Iris pigment epithelial cell (primary cell): ENCODE measurements around a stretch of chr3.

GRCh38 chr3:194487321-194487720, 519 bp upstream of the ATP13A3 start:
- RRBS, result 3% methylated on average over 5 of the region's 28 CpGs

GRCh38 chr3:194494032-194494634, 7.3 kb upstream of the ATP13A3 start:
- RRBS, result no CpG with 5 or more reads among the region's 5 CpGs

DNA sequence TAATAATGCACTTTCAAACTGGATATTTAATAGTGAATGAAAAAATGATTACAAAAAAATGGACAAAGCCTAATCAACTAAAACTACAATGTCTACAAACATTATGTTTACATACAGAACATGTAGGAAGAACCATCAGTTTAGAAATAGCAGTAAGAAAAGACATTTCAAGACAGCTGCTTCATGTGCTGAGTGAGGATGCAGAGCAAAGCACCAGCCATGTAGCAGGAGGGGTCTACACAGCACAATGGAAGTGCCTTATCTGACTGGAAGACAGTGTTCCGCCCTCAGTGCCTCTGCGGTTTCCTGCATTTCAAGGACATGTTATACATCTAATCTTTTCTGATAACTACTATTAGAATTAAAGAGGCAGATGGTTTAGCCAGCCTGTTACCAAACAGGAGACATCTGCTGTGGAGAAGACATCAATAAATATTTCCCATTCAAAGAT, 10.7 kb downstream of the LSG1 start:
- RRBS, result no CpG with 5 or more reads among the region's 2 CpGs

GRCh38 chr3:194740822-194741728, 55.4 kb downstream of the FAM43A start:
- RRBS, result 0% methylated on average over 1 of the region's 21 CpGs

- RRBS, result no CpG with 5 or more reads among the region's 13 CpGs
Measured at GRCh38 chr3:195133435-195134011, 137.4 kb downstream of the XXYLT1 start.

- RRBS, result no CpG with 5 or more reads among the region's 8 CpGs
Measured at GRCh38 chr3:195173698-195174142, 97.2 kb downstream of the XXYLT1 start.

- RRBS, result no CpG with 5 or more reads among the region's 5 CpGs
Measured at GRCh38 chr3:195204733-195205150, 66.2 kb downstream of the XXYLT1 start.

GRCh38 chr3:195209451-195210671, 61.1 kb downstream of the XXYLT1 start:
- RRBS, result 48% methylated on average over 7 of the region's 37 CpGs

DNA sequence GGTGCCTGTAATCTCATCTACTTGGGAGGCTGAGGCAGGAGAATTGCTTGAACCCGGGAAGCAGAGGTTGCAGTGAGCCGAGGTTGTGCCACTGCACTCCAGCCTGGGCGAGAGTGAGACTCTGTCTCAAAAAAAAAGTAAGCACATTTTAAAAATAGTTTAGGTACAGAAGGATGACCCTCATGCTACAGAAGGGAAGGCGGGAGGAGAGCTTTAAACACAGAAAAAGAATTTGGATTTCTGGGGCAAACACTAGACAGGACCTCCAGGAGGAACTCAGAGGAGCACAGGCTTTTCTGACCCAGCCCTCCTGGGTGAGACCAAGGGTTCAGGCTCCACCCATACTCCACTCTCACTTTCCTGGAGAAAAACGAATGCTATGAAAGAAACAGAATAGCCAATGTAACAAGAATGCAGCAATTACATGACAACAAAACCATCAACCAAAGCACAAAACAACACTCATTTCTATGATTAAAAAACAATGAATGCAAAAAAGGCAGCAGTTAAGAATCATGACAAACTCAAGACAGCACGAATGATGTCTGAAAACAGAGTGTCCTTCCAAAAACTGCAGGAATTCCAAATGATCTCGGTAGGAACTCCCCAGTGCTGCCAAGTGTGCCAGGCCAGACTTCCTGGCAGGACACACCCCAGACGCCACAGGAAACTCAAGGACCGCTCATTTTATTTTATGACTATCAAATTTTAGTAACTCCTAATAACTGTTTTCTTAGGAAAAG, 47.7 kb downstream of the XXYLT1 start:
- RRBS, result no CpG with 5 or more reads among the region's 9 CpGs

DNA sequence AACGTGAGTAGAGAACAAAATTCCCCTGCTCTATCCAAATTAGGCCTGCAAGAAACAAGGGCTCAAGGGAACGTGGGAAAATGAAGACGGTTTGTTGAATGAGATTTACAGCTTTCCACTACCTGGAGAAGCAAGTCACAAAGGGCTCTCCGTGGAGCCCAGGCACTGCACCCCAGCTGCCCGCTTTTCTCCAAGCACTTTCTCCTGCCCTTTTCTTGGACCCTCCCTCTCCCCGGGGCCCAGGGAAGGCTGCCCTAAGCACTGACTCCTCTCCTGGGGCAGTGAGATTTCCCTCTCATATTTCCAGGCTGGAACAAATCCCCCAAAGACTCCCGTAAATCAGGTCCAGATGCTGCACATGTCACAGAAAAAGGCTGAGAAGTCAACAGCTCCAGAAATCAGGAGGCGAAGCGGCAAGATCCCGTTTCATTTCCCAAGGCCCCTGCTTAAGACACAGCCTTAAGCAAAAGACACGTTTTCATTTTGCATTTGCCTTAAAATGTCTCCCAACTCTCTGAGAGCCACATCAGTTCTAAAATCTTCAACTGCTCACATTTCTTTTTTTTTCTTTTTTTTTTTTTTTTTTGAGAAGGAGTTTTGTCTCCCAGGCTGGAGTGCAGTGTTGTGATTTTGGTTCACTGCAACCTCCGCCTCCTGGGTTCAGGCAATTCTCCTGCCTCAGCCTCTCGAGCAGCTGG, 17.9 kb downstream of the XXYLT1 start:
- RRBS, result no CpG with 5 or more reads among the region's 13 CpGs

DNA sequence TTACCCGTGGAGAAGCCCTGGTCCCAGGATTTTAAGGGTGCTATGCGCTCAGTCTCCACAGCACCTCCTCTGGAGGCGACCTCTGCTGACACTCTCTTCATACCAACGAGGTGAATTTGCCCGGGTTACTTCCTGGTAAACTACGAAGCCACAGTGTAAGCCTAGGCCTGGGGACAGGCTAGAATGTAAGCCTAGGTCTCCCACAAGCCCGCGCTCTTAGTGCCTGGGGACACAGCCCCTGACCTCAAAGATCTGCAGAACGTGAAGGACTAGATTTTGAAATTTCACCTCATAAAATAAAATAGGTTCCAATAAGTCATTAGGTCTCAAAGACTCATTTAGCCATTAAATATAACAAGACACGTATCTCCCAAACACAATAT, 686 bp downstream of the APOD start:
- RRBS, result no CpG with 5 or more reads among the region's 10 CpGs

DNA sequence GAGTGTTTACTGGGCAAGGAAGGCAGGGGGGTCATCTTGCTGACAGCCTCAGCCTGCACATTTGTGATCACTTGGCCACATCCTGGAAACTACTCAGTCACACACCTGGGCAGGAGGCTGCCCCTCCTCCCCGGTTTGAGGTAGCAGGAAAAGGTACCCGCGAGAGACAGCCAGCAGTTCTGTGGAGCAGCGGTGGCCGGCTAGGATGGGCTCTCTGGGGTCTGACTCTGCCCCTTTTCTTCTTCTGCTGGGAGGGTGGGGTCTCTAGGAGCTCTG, 30.9 kb upstream of the APOD start:
- RRBS, result 67% methylated on average over 3 of the region's 5 CpGs

- RRBS, result no CpG with 5 or more reads among the region's 10 CpGs
Measured at GRCh38 chr3:195635914-195636270, 52.2 kb upstream of the APOD start.

- RRBS, result no CpG with 5 or more reads among the region's 17 CpGs
Measured at GRCh38 chr3:195644708-195645743, 61.3 kb upstream of the APOD start.

DNA sequence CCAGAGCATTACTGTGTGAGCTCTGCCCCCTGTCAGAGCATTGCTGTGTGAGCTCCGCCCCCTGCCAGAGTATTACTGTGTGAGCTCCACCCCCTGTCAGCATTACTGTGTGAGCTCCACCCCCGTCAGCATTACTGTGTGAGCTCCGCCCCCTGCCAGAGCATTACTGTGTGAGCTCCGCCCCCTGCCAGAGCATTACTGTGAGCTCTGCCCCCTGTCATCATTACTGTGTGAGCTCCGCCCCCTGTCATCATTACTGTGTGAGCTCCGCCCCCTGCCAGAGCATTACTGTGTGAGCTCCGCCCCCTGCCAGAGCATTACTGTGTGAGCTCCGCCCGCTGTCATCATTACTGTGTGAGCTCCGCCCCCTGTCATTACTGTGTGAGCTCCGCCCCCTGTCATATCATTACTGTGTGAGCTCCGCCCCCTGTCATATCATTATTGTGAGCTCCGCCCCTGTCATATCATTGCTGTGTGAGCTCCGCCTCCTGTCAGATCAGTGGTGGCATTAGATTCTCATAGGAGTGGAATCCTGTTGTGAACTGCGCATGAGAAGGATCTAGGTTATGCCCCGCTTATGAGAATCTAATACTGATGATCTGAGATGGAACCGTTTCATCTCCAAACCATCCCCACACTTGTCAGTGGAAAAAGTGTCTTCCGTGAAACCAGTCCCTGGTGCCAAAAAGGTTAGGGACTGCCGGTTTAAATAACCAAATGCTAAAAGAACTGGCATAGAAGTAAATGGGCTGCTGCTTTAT, 33.4 kb upstream of the MUC20 start:
- RRBS, result no CpG with 5 or more reads among the region's 19 CpGs

- RRBS, result no CpG with 5 or more reads among the region's 3 CpGs
Measured at GRCh38 chr3:195688923-195689145, 31.9 kb upstream of the MUC20 start.

DNA sequence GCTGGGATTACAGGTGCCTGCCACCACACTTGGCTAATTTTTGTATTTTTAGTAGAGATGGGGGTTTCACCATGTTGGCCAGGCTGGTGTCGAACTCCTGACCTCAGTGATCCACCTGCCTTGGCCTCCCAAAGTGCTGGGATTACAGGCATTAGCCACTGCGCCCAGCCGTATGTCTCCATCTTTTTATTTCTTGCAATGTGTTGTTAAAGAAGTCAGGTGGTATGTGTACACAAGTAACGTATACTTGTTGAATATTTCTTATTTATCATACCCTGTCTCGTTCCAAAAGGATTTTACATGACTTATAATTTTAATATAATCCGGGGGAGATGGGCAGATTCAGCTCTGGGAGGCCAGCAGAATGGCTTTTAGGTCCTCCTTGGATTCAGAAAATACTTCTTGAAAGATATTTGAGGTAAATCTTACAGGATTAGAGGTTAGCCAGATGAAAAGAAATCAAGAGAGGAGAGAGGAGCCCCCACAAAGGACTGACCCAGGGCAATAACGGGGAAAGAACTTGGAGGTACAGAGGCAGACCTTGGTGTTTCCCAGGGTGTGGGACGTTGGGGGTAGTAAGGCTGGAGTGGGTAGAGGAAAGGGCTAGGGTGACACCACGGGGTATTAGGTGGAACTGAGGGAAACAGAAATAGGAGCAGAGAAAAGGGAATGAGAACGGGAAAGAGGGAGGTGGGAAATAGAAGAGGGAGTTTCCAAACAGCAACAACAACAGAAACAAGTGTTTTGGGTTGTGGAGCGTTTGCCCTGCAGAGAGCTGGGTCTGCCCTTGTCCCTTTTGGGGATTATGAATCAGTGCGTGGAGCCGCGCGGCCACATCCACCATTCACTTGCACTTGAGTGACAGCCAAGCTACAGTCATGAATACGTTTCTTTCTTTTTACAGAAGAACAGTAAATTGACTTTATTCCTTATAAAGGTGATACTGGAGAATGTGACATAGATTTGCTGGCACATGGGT, 27.0 kb upstream of the MUC20 start:
- RRBS, result no CpG with 5 or more reads among the region's 16 CpGs

DNA sequence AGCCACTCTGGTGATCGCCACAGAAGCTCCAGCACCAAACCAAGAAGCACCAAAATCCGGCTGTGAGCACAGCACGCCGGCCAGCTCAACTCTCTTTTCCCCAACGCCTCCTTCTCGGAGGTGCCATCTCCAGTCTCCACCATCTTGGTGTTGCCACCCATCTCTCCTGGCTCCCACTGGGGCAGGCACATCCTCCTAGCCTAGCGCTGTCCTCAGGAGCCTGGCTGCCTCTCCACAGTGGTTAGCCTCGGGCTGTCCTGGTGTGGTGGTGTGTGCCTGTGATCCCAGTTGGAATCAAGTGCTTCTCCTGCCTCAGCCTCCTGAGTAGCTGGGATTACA, 6.5 kb downstream of the MUC4 start:
- RRBS, result 87% methylated on average over 1 of the region's 8 CpGs

DNA sequence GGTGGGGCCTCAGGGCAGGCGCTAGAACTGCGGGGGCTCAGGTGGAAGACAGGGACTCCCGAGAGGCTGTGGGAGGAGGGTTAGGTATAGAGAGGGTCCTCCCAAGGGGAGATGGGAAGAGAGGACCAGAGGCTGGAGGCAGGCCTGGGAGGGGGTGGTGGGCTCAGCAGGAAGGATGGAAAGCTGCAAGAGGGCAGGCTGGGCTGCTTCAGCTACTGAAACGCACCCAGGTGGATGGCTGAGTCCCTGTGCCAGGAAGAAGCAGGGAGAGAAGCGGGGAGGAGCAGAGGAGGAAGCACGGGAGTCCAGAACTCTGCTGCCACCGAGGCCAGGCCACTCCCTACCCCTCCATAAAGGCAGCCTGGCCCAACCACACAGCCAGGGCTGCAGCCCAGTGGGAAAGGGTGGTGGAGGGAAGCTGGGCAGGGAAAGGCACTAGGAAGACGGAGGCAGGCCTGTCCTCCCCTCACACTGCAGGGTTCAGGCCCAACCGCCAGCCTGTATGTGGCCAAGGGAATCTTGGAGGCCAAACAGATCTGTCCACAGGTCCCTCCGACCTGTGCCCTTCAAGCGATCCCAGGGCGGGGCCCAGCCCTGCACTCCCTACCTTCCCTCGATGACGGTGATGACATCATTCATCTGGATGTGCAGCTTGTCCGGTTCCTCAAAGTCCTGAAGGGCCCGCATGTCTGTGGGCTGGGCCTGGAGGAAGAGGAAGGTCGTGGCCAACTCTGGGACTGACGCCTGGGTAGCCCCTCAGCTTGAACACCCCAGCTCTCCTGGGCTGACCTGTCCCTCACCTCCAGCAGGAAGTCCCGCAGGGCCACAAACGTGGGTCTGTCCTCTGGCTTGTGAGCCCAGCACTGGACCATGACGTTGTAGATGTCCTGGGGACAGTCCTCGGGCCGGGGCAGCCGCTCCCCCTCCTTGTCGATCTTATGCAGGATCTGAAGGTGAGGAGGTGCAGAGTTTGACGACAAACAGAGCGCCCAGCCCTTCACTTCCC, 30.4 kb downstream of the TNK2 start:
- RRBS, result no CpG with 5 or more reads among the region's 27 CpGs

DNA sequence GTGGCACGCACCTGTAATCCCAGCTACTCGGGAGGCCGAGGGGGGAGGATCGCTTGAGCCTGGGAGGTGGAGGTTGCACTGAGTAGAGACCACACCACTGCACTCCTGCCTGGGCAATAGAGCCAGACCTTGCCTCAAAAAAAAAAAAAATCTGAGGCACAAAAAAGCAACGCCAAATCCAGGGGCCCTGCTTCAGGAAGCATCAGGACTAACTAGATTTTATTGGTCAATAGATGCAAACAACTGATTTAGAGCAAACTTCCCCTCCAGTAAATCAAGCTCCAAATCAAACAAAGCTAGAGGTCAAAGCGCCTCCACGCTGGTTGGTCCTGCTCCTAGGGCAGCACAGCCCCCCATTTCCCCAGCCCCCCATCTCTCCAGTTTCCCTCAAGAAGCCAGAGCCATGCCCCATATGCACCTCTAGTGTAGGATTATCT, 3.0 kb upstream of the TNK2 start:
- RRBS, result no CpG with 5 or more reads among the region's 7 CpGs